Skeletal muscle cell (primary cell): ENCODE measurements around a stretch of chr16.

DNA sequence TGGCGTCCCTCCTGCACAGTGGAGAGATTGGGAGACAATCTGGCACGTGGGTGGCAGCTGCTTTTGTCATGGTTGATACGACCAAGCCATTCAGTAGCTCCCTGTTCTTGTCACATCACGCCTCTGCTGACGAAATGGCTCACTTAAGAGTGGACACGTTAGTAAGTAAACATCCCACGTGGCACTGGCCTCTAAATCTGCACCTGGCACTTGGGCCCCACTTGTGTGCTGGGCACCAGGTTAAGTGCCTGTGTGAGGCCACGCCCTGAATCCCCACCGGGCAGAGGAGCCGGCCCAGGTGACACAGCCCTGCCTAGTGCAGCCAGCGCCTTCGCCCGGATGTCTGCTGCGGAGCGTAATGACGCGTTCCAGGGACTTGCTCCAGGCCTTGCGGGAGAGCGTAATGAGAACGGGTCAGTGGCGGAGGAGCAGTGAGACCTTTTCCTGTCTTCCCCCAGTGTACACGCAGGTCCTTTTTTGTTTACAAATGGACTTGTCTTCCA, 54.7 kb downstream of the MEAK7 start:
- RRBS = 61% methylated on average over 4 of the region's 22 CpGs

DNA sequence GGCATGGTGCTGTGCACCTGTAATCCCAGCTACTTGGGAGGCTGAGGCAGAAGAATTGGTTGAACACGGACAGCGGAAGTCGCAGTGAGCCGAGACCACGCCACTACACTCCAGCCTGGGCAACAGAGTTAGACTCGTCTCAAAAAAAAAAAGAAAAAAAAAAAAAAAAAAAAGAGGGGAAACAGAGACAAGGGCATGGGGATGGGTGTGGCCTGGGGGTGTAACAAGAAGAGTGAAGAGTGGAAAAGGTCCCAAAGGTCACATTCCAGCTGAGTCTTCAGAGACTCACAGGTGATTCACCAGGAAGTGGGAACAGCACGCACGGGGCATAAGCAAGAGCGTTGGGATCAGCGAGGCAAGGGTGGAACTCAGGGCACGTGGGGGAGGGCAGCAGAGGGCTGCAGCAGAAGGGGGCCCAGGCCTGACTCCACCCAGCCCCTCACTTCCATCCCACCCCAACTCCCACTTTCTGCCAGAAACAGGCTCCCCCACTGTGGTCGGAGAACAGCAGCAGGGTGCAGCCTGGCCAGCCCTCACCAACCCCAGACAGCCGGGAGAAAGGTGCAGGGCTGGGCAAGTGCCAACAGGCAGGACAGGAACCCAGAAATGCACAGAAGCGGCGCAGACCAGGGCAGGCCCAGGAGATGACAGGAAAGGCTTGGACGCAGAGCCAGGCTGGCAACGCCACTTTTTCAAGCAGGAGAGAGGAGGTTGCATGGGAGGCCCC, 3.3 kb downstream of the MEAK7 start:
- RRBS = no CpG with 5 or more reads among the region's 17 CpGs

DNA sequence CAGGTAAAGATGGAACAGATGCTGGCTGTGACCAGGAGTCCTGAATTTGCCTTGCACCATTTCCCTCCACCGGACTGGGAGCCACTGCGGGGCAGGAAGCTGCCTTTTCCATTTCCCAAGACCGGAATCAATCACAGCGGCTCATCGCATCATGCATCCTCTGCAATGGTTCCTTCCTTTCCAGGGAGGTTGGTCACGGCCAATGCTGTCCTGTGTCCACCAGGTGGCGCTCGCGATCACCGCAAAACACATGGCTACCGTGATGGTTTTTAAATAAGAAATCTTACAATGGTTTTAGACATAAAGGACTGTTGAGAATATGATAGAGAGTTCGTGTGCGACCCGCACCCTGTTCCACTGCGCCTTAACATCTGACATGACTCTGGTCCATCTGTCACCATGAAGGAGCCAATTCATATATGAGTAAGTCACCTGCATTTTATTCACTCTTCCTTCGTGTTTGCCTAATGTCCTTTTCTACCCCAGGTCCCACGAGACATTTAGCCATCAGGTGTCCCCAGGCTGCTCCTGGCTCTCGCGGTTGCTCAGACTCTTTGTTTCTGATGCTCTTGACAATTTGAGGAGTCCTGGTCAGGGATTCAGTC, 6.9 kb upstream of the MEAK7 start:
- RRBS = 4% methylated on average over 3 of the region's 19 CpGs

DNA sequence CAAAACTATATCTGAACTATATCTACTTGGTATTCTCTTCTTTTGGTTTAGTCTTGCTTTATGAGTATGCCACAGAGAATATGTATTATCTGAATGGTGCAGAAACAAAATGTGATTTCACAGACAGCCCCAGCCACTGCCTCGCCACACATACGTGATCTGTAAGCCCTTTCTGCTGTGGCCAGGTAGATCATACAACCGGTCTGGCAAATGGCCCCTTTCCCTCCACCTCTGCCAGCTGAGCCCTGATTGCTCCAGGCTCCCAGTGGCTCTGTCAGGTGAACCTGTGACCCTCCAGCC, 6.2 kb downstream of the COTL1 start:
- RRBS = no CpG with 5 or more reads among the region's 3 CpGs

DNA sequence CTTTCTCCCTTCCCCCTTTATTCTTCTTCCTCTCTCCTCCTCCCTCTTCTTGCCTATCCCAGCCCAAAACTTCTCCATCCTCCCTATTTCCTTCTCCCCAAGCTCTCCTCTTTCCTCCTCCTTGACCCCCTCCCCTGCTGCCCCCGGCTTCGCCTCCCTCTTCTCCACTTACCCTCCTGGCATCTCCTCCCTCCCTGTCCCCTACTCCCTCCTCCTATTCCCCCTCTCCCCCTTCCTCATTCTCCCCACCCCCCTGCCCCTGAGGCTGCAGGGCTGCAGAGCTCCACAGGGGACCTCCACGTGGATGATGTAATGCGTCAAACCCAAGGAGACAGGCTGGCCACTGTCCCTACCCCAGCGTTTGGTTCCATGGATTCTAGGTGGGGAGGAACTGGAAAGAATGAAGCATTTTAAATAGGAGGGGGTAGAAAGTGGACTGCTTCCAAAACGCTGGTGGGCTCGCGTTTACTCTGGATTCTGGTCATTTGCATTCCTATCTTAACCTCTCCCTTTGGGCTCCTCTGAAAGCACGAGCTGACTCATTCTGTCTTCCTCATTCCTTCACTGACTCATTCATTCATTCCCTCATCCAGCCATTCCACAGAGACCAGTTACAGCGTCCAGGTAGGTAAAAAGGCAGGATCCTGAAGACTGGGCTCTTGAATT, 763 bp upstream of the COTL1 start:
- RRBS = no CpG with 5 or more reads among the region's 10 CpGs

GRCh38 chr16:84663365-84664416, 15.4 kb downstream of the KLHL36 start:
- RRBS = no CpG with 5 or more reads among the region's 15 CpGs

DNA sequence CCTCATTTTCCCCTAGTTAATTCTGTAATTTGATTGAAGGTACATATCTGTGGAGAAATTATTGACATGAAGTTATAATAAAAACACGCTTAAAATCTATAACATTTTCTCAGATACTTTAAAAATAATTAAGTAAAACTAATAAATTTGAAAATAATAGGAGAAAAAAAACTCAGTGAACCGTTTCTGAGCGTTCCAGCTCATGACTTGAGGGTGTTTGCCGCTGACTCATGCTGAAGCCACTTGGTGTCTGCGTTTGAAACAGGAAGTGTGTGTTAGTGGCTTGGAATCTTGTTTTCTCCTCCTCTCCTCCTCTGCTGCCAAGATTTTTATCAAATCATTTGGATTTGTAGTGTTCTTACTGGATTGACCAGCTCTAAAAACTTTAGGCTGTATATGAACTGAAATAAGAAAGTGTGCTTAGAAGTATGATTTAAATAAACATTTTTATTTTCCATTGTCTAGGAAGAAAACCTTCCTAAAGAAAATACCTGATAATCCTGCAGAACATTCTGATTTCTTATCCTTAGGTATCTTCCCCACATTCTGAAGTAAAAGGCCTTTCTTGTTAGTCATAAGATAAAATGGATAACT, 30.7 kb downstream of the USP10 start:
- RRBS = no CpG with 5 or more reads among the region's 5 CpGs

- RRBS = no CpG with 5 or more reads among the region's 5 CpGs
These were observed 59.8 kb upstream of the CRISPLD2 start for GRCh38 chr16:84759928-84760520.

GRCh38 chr16:84820370-84821708, 1.1 kb downstream of the CRISPLD2 start:
- RRBS = no CpG with 5 or more reads among the region's 28 CpGs

GRCh38 chr16:84834490-84834897, 14.7 kb downstream of the CRISPLD2 start:
- RRBS = no CpG with 5 or more reads among the region's 9 CpGs

GRCh38 chr16:84845565-84846110, 25.9 kb downstream of the CRISPLD2 start:
- RRBS = 96% methylated on average over 1 of the region's 16 CpGs

DNA sequence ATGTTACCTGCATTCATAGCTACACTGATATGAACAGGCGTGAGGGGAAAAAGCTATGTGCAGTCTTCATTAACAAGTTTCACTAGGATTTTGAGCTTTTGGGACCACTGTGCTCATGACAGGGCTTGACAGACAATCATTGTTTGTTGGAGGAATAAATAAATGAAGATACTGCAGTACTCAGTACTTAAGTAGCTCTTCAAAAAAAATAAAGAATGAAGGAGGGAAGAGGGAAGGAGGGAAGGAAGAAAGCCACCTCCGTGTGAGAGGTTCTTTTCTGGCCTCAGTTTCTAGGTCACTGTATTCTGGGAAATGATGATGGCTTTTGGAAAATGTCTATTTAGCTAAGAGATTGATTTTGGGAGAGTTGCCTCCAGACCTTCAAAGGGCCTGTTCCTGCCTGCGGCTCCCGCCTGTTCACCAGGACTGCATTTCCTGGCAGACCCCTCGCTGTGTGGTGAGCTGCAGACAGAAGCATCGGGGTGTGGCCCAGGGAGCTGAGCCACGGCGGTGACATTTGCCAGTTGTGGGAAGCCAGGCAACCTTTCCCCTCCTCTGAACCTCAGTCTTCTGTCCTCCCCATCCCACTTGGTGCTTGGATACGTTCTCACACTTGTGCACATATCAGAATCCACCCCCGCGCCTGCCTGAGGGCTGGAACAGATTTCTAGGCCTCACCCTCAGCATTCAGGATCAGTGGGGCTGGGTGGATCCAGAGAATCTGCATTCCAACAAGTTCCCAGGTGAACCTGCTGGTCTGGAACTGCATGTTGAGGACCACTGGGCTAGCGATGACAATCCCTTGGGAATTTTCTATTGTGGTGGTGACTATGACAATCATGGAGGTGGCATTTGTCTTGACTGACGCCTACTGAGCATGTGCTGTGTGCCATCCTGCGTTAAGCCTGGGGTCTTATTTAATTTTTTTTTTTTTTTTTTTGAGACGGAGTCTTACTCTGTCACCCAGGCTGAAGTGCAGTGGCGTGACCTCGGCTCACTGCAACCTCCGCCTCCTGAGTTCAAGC, 63.4 kb downstream of the CRISPLD2 start:
- RRBS = no CpG with 5 or more reads among the region's 18 CpGs

DNA sequence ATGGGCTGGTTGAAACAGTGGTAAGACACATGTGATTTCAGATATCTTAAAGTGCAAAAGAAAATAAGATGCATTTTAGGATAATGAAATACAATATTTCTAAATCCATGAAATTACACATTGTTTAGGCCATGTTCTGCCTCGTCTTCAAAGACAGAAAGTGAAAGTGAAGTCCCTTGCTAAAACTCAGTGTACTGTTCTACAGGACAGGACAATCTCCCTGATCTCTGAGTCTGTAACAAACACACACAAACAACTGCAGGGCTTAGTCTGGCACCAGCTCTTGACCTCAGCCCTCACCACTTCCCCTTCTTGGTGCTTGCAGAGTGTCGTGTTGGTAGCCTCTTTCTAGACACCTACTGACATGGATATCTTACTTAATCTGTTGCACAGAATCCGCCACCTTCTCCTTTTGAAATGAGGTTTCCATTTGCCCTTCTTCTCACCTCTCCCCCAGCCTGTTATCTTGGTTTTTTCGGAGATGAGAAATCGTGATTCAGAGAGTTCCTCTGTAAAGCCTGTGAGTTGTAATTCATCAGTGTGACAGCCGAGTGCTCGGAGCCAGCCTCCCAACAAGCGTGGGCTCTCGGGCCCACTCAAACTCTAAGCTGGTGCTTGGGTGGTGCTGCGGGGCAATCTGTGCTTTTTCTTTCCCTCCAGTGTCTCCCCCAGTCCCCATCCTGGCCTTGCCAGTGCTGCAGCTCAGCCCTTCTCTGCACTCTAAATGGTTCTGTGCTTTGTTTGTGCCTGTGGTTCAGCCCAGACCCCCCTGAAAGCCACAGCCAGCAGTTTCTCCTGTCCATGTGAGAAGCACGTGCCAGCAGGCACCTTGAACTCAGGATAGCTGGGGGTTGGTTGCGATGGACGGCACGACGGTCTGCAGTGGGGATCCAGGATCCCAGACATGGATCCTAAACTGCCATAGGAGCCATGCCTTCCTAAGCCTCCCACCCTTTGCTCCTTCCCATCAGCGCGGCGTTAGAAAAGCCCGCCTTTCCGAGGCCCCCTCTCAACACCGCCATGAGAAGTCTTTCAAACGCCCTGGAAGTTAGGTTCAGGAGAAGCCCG, 28.0 kb downstream of the KIAA0513 start:
- RRBS = no CpG with 5 or more reads among the region's 23 CpGs

DNA sequence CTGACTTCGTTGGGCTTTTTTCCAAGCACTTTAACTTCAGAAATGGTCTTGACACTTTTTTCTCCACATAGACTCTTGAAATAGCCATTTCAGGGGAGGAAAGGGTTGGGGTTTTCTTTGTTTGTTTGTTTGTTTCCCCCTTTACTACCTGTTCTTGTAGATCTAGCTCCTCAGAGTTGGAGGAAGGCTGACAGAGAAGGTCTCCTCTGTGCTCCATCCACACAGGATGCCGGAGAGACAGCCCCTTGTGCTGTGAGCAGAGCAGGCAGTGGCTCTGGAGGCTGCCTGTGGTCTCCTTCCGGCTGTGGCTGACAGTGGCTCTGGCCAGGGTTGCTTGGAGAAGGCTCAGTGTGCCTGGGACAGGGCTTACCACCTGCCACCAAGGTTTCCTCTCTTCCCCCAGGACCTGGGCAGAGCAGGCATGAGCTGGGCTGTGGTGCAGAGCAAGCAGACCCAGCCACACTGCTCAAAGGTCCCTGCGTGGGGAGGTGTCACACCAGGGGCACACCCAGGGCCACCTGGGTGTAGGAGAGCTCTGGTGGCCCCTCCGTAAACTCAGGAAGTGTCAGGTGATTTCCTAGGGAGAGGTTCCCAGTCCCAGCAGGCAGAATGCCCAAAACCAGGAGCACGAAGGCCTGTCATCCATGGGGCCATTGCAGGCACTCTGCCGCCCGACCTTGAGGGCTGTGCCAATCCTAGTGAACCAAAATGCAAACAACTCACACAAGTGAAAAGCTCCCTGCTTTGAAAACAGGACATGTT, 21.6 kb downstream of the CIBAR2 start:
- RRBS = 52% methylated on average over 2 of the region's 8 CpGs

- RRBS = no CpG with 5 or more reads among the region's 25 CpGs
These were observed 18.6 kb downstream of the CIBAR2 start for GRCh38 chr16:85093307-85094499.

DNA sequence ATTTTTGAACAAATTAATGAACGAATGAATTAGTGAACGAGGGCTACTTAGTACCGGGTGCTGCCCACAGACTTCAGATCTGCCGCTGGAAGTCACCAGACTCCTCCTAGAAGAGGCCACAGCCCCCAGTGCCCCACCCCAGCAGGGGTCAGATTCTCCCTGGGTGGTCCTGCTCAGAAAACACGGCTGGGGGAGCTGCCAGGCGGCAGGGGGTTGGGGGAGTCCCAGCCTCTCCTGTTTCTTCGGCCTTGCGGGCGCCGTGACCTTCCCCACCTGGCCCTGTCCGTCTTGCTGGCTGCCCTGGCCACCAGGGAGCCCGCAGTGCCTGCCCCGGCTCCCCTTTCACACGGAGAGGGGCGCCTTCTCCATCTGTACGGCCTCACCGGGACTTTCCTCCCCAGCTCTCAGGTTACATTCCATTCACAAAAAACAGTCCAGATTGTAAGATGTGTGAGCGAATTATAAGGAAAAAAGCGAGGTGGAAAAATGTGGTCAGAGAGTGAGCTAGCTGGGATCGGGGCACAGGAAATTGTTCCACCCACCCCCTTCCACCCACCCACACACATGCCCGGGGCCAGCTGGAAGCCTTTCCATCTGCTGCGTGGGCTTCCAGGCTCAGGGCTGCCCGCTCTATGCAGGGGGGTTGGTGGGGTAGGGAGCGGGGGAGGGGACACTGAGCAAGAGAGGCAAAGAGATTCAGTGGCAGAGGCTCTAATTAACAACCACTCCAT, 14.5 kb upstream of the CIBAR2 start:
- RRBS = 2% methylated on average over 5 of the region's 24 CpGs

DNA sequence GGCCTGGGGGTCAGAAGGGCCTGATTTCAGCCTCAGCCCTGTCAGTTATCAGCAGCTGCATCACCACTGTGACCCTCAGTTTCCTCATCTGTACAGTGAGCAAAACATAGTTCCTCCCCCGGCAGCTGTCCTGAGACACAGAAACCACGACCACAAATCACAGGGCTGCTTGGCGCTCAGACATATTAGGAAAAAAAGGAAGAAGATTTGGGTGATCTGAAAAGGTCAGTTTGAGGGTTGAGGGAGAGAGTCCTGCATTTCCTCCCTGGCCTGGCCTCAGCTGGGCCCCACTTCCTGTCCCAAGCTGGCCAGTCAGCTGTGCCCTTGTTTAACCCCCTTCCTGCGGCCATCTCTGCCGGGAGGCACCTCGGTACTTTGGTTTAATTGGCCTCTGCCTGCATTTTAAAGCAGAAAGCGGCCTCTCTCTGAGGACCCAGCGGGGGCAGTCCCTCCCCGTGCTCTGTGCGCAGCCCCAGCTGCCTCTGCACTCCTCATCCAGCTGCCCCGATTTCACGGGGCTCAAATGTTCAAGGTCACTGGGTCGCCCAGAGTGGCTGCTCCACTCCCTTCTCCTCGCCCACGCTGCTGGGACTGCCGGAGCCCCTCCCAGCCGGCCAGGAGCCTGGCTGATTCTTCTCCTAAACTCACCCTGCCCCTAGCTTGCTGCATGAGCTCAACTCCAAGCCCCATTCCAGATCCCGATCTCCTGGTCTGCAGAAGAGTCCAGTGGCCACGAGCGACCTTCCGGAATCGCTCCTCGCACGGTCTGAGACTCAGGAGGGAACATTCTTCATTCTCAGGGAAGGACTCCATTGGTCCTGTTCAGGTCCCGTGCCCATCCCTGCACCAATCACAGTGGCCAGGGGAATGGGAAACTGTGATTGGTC, 24.1 kb upstream of the CIBAR2 start:
- RRBS = no CpG with 5 or more reads among the region's 25 CpGs

DNA sequence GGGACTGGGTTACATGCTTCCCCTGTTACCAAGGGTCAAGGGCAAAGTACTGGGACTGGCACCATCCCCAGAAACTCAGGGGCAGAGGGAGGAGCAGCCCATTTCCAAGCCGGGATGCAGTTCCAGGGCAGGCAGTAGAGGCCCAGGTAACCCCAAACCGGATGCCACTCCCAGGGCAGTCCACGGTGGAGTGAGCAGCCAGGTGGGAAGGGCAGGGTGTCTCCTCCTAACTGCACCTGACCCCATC, 24.7 kb upstream of the CIBAR2 start:
- RRBS = no CpG with 5 or more reads among the region's 3 CpGs

GRCh38 chr16:85138562-85139043, 26.3 kb upstream of the CIBAR2 start:
- RRBS = no CpG with 5 or more reads among the region's 11 CpGs

GRCh38 chr16:85152557-85153006, 40.3 kb upstream of the CIBAR2 start:
- RRBS = no CpG with 5 or more reads among the region's 10 CpGs